ENCODE measurements around a stretch of chr12.

GRCh38 chr12:43936348-43937216 is 100.7 kb downstream of the TMEM117 start:
- PRO-cap, 3 experiments, result no peak in any of the 3 experiments
- RAMPAGE, long total RNA, result no peak
- RRBS, 2 experiments, result no CpG with 5 or more reads among the region's 3 CpGs

- PRO-cap, 3 experiments, result peak in 1 of 3 experiments; most common plus-strand start chr12:45407786 (in 1); most common minus-strand start chr12:45407597 (in 1)
- RAMPAGE, long total RNA, result no peak
- RRBS, 2 experiments, result no CpG with 5 or more reads among the region's 9 CpGs
Measured at GRCh38 chr12:45407165-45407958, 191.5 kb downstream of the ANO6 start.

- PRO-cap, 3 experiments, result no peak in any of the 3 experiments
- RAMPAGE, long total RNA, result no peak
- RRBS, 2 experiments, result no CpG with 5 or more reads among the region's 2 CpGs
Measured at GRCh38 chr12:46176973-46177368, 91.9 kb downstream of the SLC38A1 start.

GRCh38 chr12:46187505-46188129 is 81.2 kb downstream of the SLC38A1 start:
- PRO-cap, 3 experiments, result no peak in any of the 3 experiments
- RAMPAGE, long total RNA, result no peak
- RRBS, 2 experiments, result no CpG with 5 or more reads among the region's 1 CpG

DNA sequence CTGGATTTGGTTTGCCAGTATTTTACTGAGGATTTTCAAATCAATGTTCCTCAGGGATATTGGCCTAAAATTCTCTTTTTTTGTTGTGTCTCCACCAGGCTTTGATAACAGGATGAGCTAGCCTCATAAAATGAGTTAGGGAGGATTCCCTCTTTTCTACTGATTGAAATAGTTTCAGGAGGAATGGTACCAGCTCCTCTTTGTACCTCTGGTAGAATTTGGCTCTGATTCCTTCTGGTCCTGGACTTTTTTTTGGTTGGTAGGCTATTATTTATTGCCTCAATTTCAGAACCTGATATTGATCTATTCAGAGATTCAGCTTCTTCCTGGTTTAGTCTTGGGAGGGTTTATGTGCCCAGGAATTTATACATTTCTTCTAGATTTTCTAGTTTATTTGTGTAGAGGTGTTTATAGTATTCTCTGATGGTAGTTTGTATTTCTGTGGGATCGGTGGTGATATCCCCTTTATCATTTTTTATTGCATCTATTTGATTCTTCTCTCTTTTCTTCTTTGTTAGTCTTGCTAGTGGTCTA is 76.5 kb downstream of the SLC38A1 start:
- PRO-cap, 3 experiments, result no peak in any of the 3 experiments
- RAMPAGE, long total RNA, result no peak
- RRBS, 2 experiments, result no CpG with 5 or more reads among the region's 1 CpG

DNA sequence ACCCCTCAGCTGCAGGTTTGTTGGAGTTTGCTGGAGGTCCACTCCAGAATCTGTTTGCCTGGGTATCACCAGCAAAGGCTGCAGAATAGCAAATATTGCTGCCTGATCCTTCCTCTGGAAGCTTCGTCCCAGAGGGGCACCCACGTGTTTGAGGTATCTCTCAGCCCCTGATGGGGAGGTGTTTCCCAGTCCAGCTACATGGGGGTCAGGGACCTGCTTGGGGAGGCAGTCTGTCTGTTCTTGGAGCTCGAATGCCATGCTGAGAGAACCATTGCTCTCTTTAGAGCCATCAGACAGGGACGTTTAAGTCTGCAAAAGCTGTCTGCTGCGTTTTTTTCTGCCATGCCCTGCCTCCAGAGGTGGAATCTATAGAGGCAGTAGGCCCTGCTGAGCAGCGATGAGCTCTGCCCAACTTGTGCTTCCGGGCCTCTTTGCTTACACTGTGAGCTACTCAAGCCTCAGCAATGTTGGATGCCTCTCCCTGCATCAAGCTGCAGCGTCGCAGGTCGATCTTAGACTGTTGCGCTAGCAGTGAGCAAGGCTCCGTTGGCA is 73.6 kb downstream of the SLC38A1 start:
- PRO-cap, 3 experiments, result no peak in any of the 3 experiments
- RAMPAGE, long total RNA, result no peak
- RRBS, 2 experiments, result no CpG with 5 or more reads among the region's 12 CpGs

GRCh38 chr12:46209652-46210722 is 58.9 kb downstream of the SLC38A1 start:
- PRO-cap, 3 experiments, result no peak in any of the 3 experiments
- RAMPAGE, long total RNA, result no peak
- RRBS, 2 experiments, result no CpG with 5 or more reads among the region's 8 CpGs

DNA sequence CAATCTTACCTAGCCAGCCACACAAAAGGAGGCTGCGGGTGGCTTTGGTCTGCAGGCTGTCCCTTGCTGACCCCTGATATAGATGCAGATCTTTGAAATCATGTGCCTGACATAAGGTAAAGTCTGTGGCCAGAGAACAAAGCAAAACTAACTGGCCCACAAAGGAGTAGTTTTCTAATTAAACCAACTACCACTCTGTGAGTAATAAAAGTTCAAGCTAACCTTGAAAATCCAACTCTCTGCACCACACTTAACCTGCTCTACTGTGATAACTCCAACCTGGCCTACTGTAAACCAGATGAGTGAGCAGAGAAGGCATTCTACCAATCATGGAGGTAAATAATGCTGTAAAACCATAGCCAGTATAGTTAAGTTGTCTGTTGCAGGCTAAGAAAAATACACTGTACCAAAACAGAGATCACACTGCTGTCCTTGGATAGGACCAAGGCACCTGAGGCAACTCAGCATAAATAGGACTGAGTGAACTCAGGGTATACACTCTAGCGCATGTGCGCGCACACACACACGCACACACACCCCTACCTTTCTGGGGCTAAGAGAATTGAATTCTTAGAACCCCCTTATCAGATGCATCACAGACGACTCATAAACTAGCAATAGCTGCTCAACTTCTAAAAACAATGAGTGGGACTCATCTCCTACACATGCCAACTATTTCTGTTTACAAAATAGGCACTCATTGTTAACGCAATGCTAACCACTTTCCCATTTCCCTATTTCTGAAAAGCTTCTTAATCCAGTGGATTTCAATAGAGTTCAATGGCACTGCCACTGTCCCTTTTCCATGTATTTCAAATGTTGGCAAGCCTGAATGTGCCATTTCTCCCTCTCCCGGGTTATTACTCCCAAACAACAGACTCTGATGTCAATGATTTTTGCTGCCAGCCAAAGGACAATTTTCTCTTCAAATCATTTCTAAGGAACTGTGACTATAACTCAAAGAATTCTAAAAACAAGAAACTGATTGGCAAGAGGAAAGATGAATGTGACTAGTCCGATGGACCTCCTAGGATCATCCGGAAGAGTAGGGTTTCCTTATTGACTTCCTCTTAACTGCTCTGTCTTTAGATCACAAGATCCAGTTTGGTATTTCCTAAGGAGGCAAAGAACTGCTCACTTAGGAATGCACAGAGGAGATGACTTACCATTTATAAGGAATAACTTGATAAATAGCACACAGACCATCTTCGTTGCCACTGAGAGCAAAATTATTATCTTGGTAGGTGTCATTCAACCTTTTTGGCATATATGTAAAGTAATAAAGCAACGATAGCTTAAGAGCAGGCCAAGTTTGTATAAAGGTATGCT is 48.9 kb downstream of the SLC38A1 start:
- PRO-cap, 3 experiments, result no peak in any of the 3 experiments
- RAMPAGE, long total RNA, result no peak
- RRBS, 2 experiments, result no CpG with 5 or more reads among the region's 12 CpGs

DNA sequence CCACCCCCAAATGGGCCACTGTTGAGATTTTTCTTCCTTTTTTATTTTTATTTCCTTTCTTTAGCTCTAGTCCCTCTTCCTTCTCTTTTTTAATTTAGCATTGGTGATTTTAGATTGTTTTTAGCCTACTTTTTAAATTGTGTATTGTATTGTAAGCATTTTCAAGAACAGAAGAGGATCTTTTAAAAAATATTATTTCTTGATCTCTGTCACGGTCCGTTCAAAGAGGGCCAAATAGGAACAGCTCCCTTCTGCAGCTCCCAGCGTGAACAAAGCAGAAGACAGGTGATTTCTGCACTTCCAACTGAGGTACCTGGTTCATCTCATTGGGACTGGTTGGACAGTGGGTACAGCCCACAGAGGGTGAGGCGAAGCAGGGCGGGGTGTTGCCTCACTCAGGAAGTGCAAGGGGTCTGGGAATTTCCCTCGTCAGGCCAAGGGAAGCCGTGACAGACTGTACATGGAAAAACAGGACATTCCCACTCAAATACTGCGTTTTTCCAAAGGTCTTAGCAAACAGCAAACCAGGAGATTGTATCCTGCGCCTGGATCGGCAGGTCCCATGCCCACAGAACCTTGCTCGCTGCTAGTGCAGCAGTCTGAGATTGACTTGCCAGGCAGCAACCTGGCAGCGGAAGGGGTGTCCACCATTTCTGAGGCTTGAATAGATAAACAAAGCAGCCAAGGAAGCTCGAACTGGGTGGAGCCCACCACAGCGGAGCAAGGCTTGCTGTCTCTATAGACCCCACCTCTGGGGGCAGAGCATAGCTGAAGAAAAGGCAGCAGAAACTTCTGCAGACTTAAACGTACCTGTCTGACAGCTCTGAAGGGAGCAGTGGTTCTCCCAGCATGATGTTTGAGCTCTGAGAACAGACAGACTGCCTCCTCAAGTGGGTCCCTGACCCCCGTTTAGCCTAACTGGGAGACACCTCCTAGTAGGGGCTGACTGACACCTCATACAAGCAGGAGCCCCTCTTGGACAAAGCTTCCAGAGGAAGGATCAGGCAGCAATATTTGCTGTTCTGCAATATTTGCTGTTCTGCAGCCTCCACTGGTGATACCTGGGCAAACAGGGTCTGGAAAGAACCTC is 22.7 kb downstream of the SLC38A1 start:
- PRO-cap, 3 experiments, result no peak in any of the 3 experiments
- RAMPAGE, long total RNA, result no peak
- RRBS, 2 experiments, result no CpG with 5 or more reads among the region's 16 CpGs

GRCh38 chr12:46362123-46362931 is 10.2 kb downstream of the SLC38A2 start:
- PRO-cap, 3 experiments, result no peak in any of the 3 experiments
- RAMPAGE, long total RNA, result no peak
- RRBS, 2 experiments, result no CpG with 5 or more reads among the region's 3 CpGs

DNA sequence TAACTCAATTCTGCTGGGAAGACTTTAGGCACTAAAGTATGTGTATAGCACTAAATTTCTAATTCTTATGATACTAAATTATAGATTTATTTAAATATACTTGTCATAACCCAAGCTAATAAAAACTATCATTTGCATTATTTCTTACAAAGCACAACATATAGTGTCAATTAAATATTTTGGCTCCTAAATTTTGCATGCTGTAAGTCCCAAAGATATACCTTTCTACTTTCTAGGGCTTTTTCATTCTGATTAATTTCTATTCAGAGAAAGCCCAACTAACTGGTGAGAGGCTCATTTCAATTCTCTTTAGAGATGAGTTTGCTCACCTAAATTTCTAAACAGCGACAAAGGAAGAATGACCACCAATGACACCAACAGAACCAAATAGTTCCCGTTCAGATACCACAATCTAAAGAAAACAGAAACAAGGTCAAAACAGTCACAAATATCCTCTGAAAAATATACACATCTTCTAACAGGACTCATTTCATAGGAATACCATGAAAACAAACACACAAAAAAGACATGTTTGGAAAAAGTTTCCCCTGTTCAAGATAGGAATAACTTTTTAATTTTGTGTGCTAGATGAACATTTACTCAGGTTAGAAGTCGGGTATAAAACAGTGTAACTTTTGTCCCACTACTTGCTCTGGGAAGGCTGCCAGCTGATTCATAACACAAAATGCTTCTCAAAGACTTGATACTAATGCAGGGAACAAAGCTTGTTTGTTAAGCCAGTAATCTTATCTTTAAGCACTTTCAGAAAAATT is 7.6 kb downstream of the SLC38A2 start:
- PRO-cap, 3 experiments, result no peak in any of the 3 experiments
- RAMPAGE, long total RNA, result no peak
- RRBS, 2 experiments, result no CpG with 5 or more reads among the region's 3 CpGs

- PRO-cap, 3 experiments, result no peak in any of the 3 experiments
- RAMPAGE, long total RNA, result no peak
- RRBS, 2 experiments, result no CpG with 5 or more reads among the region's 4 CpGs
Measured at GRCh38 chr12:46370720-46371200, 1.8 kb downstream of the SLC38A2 start.

GRCh38 chr12:46414887-46415125 is 42.2 kb upstream of the SLC38A2 start:
- PRO-cap, 3 experiments, result no peak in any of the 3 experiments
- RAMPAGE, long total RNA, result no peak

GRCh38 chr12:46430315-46431015 is 57.9 kb upstream of the SLC38A2 start:
- PRO-cap, 3 experiments, result no peak in any of the 3 experiments
- RAMPAGE, long total RNA, result no peak
- RRBS, 2 experiments, result no CpG with 5 or more reads among the region's 3 CpGs

GRCh38 chr12:46516158-46516959 is 143.8 kb upstream of the SLC38A2 start:
- PRO-cap, 3 experiments, result no peak in any of the 3 experiments
- RAMPAGE, long total RNA, result no peak
- RRBS, 2 experiments, result no CpG with 5 or more reads among the region's 6 CpGs

DNA sequence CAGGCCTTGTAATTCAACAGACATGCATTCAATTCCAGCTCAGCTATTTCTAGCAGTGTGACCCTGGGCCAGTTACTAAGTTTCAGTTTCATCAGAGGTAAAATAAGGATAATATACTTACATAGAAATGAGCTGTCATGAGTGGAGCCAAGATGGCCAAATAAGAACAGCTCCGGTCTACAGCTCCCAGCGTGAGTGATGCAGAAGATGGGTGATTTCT is 208.5 kb downstream of the SLC38A4 start:
- PRO-cap, 3 experiments, result peak in 2 of 3 experiments; most common plus-strand start position 138 of the sequence (in 2)
- RAMPAGE, long total RNA, result no peak
- RRBS, 2 experiments, result no CpG with 5 or more reads among the region's 2 CpGs

GRCh38 chr12:46640001-46640512 is 185.7 kb downstream of the SLC38A4 start:
- PRO-cap, 3 experiments, result no peak in any of the 3 experiments
- RAMPAGE, long total RNA, result no peak
- RRBS, 2 experiments, result no CpG with 5 or more reads among the region's 3 CpGs

DNA sequence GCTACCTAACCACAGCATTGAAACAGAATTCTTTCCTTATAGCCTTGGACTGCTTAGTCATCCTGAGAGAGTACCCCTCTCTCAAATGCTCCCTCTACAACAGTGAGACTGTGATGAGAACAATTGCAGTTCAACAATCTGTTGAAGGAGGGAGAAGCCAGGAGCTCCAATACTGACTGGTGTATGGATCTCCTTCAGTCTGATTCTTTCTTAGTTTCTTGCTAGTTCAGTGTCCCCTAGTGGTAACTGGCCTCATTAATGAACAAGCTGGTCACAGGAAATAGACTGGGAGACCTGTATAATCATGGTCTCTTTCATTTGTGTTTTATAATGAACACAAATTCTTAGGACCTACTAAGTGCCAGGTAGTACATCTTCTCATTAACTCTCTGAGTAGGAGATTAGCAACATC is 164.5 kb downstream of the SLC38A4 start:
- PRO-cap, 3 experiments, result no peak in any of the 3 experiments
- RAMPAGE, long total RNA, result no peak

DNA sequence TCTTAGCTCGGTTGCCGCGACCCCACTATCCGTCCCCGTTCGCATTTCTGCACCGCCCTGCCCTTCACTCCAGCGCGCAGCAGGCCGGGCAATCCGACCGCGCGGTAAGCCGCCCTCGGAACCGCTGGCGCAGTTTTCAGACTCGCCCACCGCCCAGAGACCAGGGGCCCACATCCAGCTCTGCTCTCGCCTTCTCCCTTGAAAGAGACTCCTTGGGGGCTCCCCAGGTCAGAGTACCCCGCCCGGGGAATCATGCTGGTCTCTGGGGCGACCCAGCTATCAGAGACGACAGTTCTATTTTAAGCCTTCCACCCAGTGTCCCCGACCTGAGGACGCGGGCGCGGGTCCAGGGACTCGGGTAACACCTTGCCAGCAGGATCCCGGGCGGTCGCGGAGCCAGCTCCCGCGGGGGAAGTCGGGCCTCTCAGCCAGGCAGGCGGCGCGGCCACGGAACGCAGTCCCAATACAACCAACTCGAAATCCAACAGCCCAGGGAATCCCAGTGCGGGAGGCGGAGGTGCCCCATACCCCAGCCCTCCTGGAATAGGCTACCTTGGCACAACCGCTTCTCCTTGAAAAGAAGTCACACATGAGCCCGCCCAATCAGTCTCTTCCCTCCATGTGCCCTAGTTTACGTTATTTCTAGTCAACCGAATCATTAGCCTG is 5.8 kb upstream of the SLC38A4 start:
- PRO-cap, 3 experiments, result peak in 1 of 3 experiments; most common plus-strand start position 361 of the sequence (in 1); most common minus-strand start position 301 of the sequence (in 1)
- RAMPAGE, long total RNA, result no peak
- RRBS, 2 experiments, result 0 to 1% methylated on average over 4 of the region's 50 CpGs

DNA sequence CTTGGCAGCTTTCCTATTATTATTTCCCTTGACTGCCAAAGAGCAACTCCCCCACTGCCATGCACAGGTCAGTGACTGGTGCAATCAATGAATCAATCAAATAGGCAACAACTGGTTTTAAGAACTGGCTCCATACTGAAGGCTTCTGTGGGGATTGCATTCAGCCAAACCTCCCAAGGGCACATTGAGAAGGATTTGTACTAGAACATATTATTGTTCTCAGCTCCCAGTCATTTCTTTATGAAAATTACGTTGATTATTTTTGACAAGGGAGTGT is 115.3 kb upstream of the PCED1B start:
- PRO-cap, 3 experiments, result peak in 1 of 3 experiments; most common plus-strand start position 182 of the sequence (in 1)
- RAMPAGE, long total RNA, result no peak
- RRBS, 2 experiments, result no CpG with 5 or more reads among the region's 1 CpG

Measured in skeletal muscle tissue (tissue), 7 donors.